ENCODE results near the genes MEGF8 and CEACAM1.

GRCh38 chr19:41907783-41908361 lies 20.4 kb downstream of the ERFL start:
- PRO-cap, 2 experiments = no peak in any of the 2 experiments

GRCh38 chr19:41965990-41966630 lies 7.0 kb upstream of the RABAC1 start:
- PRO-cap, 2 experiments = no peak in any of the 2 experiments

- PRO-cap, 2 experiments = no peak in any of the 2 experiments
These were observed 7.5 kb downstream of the ZNF574 start for GRCh38 chr19:42083415-42083948.

- PRO-cap, 2 experiments = no peak in any of the 2 experiments
These were observed 20.3 kb downstream of the ZNF574 start for GRCh38 chr19:42096216-42096678.

- PRO-cap, 2 experiments = no peak in any of the 2 experiments
These were observed 17.9 kb downstream of the DEDD2 start for GRCh38 chr19:42199256-42200255.

- PRO-cap, 2 experiments = no peak in any of the 2 experiments
These were observed 10.5 kb downstream of the DEDD2 start for GRCh38 chr19:42206850-42207583.

DNA sequence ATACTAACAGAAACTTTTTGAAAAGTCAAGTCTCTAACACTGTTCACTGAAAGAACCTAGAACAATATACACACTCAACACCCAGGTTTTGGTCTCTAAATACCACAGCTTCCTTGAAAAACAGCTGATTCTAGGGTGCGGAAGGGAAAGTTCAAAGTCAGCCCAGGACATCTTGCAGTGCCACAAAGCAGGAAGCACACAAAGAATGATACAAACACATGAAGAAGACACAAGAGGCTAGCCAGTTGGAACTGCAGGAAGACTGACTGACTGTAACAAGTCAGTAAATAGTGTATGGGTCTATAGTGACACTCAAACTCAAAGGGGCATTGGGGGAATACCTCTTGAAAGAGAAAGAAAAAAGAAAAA lies 4.6 kb downstream of the DEDD2 start:
- PRO-cap, 2 experiments = no peak in any of the 2 experiments

- PRO-cap, 2 experiments = no peak in any of the 2 experiments
These were observed 1.1 kb upstream of the GSK3A start for GRCh38 chr19:42243405-42243993.

GRCh38 chr19:42246720-42247431 lies 4.5 kb upstream of the GSK3A start:
- PRO-cap, 2 experiments = no peak in any of the 2 experiments

DNA sequence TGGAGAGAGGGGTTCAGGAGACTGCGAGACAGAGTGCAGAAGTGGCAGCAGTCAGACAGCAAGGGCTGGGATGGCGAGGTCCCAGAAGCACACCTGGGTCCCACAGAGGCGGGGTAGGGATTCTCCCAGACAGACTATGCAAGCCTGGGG lies 2.1 kb downstream of the ERF start:
- PRO-cap, 2 experiments = no peak in any of the 2 experiments

DNA sequence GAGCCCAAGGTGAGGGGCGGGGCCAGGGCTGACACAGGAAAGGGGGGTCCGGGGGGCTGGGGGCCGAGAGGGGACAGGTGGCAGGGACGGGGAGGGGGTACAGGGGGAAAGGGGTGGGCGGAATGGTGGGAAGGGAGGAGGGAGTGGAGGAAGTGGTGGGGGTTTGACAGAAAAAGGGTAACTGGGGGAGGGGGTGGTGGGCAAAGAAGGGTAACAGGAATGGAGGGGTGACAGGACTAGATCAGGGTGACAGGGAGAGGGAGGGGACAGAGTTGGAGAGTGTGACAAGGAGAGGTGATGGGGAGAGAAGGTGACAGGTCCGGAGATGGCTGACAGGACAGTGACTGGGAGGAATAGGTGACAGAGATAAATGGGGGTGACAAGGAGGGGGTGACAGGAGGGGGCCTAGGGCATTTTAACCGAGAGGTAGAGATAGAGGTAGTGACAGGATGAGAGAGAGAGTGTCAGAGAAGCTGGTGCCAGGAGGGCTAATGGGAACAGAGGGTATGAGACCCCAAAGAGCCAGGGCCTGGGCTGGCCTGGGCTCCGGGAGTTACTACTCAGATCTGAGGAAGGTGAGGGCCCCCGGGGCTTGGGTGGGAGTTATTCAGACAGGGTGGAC lies 432 bp downstream of the CIC start:
- PRO-cap, 2 experiments = no peak in any of the 2 experiments

DNA sequence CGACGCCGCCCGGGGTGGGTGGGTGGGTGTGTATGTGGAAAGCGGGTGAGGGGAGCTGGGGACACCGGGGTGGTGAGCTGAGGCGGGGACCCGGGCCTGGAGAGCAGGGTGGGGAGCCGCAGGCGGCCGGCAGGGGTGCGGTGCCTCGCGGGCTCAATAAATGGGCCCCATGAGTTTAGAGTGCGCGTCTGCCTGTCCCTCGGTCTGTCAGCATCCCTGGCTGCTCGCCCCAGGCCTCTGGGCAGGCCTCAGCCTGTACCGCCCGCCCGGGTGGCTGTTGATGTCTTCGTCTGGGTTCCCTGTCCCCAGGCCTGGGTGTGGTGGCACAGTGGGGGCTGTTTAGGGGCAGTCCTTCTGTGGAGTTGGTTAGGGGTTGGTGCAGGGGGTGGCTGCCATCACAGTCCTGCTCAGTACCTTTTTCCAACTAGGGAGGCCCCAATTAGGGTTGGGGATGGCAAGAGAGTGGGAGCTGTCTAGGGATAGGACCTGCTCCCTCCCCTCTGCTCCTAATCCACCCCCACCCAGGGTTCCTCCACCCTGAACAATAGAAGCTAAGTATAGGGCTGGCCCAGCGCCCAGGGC lies 12.2 kb downstream of the CIC start:
- PRO-cap, 2 experiments = peak in 2 of 2 experiments; most common plus-strand start position 75 of the sequence (in 1); most common minus-strand start position 515 of the sequence (in 2)

DNA sequence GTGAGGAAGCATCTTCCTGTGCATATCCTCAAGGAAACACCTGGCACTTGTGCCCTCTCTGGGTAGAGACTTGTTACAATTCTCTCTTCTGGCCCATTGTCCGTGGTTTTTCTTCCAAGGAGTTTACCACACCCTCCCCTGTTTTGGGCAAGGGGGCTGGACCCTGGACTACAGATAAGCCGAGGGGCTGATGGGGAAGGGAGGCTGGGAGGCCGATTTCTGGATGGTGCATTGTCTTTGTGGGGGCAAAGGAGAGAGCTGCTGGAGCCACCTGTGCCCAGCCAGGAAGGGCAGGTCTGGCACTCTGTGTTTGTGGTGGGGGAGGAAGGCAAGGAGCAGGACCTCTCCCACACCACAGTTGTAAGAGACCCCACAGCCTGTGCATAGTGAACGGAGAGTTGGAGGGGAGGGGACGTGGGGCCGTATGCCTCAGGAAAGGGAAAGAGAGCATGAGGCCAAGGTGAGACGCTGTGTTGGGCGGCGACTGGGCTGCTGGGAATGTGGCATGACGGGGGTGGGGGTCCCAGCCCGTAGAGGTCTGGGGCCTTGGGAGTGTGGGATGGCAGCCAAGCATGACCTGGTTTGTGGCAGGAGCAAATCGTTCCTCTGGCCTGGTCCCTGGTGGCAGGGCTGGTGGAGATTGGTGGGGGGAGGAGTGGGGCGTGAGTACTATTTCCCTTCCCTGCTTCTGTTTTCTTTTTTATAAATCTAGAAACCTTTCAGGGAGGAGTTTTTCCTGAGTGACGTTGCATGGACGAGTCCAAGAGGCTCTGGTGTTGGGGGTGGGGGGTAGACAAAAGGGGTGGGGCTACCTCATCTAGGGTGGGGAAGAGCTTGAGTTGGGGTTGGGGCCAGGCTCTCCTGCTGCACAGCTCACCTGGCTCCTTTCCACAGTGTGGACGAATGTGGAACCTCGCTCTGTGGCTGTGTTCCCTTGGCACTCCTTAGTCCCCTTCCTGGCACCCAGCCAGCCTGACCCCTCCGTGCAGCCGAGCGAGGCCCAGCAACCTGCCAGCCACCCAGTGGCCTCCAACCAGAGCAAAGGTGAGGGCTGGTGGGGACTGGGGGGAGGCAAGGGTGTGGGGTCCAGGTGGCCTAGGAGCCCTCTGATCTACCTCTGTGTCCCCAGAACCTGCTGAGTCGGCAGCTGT lies 15.7 kb upstream of the PRR19 start:
- PRO-cap, 2 experiments = peak in 1 of 2 experiments; most common plus-strand start position 834 of the sequence (in 1); most common minus-strand start position 675 of the sequence (in 1)

GRCh38 chr19:42324327-42325094 lies 924 bp upstream of the MEGF8 start:
- PRO-cap, 2 experiments = no peak in any of the 2 experiments

GRCh38 chr19:42325095-42326015 lies at the start of gene MEGF8:
Gene MEGF8, plus strand, starts transcription at chr19:42325635.
- PRO-cap, 2 experiments = peak in 2 of 2 experiments; most common plus-strand start chr19:42325490 (in 1); most common minus-strand start chr19:42325351 (in 1)

GRCh38 chr19:42326016-42326643 lies 695 bp downstream of the MEGF8 start:
- PRO-cap, 2 experiments = no peak in any of the 2 experiments

GRCh38 chr19:42363559-42363986 lies 26.5 kb downstream of the CNFN start:
- PRO-cap, 2 experiments = no peak in any of the 2 experiments

DNA sequence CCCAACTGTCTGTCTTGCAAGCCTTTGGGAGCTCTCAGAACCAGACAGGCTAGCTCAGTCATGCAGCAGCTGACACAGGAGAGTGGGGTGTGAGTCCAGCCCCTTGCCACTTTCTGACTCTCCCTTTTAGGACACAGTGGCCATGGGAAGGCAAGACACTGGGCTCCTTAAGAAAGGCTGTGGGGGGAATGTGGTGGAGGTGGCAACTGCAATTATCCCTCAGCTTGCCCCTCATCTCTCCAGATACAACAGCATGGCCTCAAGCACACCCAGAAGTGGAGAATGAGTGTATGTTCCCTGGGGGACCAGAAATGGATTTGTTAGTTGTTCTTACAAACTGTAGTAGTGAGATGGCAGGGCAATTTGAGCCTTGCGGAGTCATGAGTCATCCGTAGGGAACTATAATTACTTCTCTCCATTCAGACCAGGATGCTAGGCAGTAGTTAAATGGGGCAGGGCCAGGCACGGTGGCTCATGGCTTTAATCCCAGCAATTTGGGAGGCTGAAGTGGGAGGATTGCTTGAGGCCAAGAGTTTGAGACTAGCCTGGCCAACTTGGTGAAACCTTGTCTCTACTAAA lies 25.5 kb upstream of the CXCL17 start:
- PRO-cap, 2 experiments = no peak in any of the 2 experiments

- PRO-cap, 2 experiments = no peak in any of the 2 experiments
These were observed 29.9 kb downstream of the CEACAM1 start for GRCh38 chr19:42498403-42498850.

- PRO-cap, 2 experiments = peak in 2 of 2 experiments; most common plus-strand start chr19:42528598 (in 1); most common minus-strand start chr19:42528471 (in 1)
These were observed at the start of gene CEACAM1 for GRCh38 chr19:42528141-42529124. Gene CEACAM1, minus strand, starts transcription at chr19:42528481.